ENCODE measurements around the genes TMTC4, ERCC5, SLC10A2 and NALF1.

GRCh38 chr13:100674305-100674983 lies at the start of gene TMTC4:
TMTC4 (minus strand) TSS chr13:100674795.
- PRO-cap, 2 experiments = peak in 2 of 2 experiments; most common minus-strand start chr13:100674795 (in 2)

GRCh38 chr13:101915116-101915560 lies 1.6 kb downstream of the FGF14 start:
- PRO-cap, 2 experiments = no peak in any of the 2 experiments

DNA sequence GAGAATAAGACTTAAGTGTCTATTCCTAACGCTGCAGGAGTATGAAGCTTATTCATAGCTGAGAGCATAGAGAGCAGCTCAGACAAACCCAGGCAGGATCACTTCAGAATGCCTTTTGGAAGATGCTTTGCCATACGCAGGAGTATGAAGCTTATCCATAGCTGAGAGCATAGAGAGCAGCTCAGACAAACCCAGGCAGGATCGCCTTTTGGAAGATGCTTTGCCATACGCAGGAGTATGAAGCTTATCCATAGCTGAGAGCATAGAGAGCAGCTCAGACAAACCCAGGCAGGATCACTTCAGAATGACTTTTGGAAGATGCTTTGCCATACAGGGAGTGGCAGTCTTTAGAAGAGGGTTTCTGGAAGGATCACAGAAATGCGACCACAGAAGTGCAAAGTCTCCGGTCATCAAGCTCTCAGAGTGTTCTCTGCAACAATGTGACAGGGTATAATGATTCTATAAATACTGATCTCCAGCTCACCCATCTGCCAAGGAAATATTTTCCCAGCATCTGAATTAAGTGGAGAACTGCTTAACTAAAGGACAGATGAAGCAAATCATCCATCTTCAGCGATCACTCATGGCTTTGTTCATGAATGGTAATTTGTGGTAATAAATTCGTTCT lies 94.7 kb upstream of the FGF14 start:
- PRO-cap, 2 experiments = no peak in any of the 2 experiments

DNA sequence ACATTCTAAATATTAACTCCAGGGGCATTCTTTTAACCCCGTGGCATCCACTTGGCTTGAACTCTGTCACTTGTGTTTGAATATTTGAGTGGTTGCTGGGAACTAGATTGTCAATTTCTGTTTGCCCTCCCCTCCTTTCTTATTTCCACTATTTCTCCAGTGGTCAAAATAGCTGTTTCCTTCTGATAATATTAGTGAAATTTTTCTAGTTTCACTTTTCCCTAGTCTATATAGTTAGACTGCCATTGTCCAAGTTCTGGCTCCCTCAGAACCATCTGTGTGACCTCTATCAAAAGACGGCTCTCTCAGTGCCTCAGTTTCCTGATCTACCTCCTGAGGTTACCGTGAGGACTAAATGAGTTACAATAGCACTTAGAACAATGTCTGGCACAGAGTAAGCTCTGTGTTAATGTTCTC lies 302.2 kb upstream of the TPP2 start:
- PRO-cap, 2 experiments = no peak in any of the 2 experiments

DNA sequence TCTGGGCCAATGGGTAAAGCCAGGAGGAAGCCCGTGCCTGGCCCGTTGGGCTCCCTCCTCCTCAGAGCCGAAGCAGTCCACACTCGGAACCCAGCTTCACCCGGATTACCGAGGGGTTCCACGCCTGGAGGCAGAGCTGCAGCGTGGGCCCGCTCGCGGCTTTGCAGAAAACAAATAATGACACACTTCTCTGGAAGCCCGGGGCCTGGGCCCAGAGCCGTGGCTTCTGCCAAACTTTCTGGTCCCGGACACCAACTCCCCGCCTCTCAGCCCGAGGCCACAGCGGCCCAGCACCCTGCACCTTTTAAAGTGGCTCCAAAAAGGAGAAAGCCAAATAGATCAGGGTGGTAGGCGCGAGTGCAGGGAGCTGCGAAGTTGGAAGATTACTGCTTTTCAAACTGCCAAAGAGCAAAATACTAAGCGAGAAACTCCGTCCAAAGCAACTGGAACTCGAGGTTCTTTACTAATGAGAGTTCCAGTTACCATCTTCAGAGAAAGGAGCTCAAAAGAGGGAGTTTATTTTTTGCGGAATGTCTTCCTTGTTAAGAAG lies 202.0 kb upstream of the TPP2 start:
- PRO-cap, 2 experiments = no peak in any of the 2 experiments

DNA sequence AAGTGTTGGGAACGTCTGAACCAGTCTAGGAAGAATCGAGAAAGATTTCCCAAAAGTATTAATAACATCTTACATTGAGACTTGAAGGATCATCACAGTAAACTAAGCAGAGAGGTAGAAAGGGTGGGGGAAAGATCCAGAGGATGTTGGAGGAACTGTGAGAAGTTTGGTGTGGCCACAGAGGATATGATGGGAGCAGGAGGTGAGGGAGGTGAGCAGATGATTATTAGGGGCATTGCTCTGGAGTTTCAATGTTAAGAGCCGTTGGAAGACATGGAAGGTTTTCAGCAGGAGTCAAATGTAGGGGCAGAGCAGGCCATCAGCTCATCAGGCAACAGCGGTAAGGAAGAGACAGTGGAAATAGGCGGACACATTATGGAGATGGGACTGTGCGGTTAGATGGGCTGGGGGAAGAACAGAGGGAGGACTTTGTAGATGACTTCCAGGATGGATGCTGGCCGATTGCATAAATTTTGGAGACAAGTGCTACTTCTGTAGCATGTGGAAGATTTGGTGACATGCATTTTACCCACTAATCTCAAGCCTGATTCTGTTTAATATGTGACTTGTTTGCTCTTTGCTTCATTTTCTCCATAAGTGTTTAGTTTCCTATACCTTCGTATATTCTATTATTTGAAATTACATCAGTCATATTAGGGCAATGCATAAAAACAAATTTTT lies 24.7 kb downstream of the TPP2 start:
- PRO-cap, 2 experiments = peak in 1 of 2 experiments; most common plus-strand start position 122 of the sequence (in 1)

DNA sequence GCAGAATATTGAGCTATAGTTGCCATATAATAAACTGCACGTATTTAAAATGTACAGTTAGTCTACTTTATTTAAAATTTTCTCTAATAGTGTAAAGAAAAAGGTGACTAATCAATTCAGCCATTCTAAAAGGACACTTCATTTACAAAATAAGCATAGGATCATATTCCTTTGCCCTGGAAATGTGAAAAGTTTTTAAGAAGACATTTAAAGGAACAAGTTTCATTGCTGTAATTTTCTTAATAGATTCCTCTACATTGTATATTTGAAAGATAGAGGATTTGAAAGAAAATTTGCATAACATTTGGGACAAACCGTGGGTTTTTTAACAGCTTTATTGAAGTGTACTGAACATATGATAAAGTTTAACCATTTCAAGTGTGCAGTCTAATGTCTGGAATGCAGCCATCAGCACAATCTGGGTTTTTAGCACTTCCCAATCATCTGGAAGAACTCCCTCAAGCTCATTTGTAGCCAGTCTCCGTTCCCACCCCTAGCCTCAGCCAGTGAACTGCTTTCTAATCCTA lies 12.8 kb downstream of the METTL21C start:
- PRO-cap, 2 experiments = peak in 1 of 2 experiments; most common plus-strand start position 388 of the sequence (in 1)

DNA sequence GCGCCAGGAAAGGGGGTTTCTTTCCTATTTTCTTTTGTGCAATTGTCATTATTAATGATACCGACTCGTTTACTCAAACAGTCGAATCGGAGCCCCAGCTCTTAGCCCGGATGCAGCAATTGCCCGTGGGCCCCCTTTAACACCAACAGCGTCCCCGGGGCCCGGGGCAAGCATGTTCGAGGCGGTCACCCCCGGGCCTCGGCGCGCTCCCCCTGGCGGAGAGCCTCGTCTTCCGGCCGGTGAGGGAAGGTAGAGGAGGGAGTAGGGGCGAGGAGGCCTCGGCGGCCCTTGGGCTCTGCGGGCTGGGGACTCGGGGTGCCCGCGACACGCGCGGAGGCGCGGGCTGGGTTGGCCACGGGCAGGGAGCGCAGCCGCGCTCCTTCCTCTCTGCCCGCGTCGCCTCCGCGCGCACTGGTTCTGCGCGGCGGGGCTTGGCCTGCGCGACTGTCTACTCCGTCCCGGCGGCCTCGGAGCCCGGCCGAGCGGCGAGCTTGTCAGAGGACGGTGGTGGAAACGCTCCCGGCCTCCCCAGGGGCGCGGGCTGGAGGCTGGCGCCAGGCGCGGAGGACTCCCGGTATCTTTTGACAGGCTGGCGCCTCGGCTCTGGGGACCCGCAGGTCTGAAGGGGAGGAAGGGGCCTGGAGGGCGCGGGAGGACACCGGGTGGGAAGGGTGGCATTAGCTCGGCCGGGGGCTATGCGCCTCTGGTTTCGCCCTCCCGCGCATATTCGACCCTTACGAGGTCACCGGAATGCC lies 1.4 kb downstream of the BIVM start:
- PRO-cap, 2 experiments = peak in 2 of 2 experiments; most common plus-strand start position 239 of the sequence (in 1)

DNA sequence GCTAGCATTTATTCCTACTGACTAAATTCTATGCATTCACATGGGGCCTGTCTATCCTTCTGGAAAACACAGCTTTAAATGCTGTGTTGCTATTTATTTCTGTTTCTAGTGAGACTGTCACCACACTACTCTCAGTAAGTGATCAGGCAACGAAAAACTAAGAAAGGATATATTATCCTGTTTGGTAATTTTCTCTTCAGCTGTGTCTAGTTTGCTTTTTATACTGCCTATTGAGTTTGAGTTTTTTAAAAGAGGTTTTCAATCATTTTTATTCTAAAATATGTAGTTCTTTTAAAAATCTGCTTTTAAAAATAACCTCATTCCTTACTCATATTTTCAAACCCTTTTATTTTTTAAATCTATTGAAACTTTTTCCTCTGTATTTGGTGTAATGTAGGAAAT lies 22.3 kb upstream of the ERCC5 start:
- PRO-cap, 2 experiments = peak in 1 of 2 experiments; most common minus-strand start position 156 of the sequence (in 1)

- PRO-cap, 2 experiments = peak in 2 of 2 experiments; most common plus-strand start chr13:102845849 (in 2); most common minus-strand start chr13:102845709 (in 2)
These were observed at the start of gene ERCC5 for GRCh38 chr13:102845536-102846646. ERCC5 (plus strand) TSS chr13:102846032.

DNA sequence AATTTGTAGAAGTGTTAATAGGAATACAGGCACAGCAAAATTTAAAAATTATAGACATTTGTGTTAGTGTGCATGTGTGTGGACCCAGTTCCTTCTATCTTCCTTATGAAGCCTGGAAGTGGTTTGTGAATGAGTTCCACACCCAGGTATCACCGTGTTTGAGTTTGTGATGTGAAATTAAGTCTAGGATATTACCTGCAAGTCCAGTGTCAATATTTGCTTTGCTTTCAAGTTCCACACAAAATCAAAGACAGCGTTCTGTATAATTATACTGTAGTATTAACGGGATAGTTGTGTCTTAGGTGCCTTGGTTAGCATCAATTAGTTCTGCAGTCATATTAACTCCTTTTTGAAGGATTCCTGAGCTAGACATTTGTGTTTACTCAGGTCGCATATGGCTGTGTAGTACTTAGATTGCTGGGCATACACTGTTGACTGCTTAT lies 54.3 kb downstream of the ERCC5 start:
- PRO-cap, 2 experiments = no peak in any of the 2 experiments

DNA sequence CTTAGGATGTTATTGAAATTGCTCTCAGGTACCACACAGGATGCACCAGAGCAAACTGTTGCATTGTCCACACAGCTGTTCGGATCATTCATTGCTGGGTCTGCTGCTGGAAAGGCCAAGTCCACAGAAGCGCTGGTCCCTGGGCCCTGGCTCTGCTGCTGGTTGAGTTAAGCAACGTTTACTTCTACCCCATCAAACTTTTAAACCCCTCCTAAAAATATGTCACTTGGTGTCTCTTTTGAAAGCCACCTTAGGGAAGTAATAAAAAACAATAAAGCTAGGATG lies at the start of gene SLC10A2:
Gene SLC10A2 (minus strand): TSS at position 260 of the 285 bp plus-strand sequence.
- PRO-cap, 2 experiments = no peak in any of the 2 experiments

DNA sequence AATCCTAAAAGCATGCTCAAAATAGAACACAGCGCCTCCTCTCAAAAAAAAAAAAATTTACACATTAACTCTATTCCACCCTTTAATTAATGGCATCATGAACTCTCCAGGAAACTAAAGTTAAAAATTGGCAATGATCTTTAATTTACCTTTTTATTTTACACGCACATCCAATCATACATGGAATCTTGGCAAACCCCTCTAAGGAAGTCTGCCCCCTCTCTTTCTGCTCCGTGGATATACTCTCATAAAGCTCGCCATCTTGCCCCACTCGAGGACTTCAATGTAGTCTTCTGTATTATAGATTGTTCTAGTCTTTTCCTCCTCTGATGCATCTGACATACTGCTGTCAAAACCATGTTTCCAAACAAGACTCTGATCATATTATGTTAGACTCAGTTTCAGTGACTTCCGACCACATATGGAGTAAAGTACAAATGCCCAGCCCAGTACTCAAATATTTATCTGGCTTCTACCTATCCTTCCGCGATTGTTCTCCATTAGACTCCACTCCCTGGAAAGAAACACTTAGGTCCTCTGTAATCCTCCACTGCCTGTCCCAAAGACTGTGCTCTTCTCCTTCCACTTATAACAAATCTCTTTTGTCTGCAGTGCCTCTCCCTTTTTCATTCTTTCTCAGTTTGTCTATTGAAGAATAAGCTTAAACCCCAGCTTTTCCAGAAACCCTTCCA lies 439.7 kb downstream of the EFNB2 start:
- PRO-cap, 2 experiments = no peak in any of the 2 experiments

GRCh38 chr13:106496566-106496900 lies 38.9 kb downstream of the EFNB2 start:
- PRO-cap, 2 experiments = no peak in any of the 2 experiments

DNA sequence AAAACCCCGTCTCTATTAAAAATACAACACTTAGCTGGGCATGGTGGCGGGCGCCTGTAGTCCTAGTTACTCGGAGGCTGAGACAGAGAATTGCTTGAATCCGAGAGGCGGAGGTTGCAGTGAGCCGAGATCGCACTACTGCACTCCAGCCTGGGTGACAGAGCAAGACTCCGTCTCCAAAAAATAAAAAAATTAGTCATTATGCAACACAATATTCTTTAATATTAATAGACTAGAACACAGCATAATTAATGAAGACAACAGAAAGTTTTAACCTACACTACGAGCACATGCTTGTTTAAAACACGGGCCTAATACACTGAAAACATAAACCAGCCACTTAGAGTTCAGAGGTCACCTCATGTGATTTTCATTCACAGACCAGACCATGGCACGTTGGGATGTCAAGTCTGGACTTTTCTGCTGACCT lies 17.3 kb downstream of the EFNB2 start:
- PRO-cap, 2 experiments = no peak in any of the 2 experiments

DNA sequence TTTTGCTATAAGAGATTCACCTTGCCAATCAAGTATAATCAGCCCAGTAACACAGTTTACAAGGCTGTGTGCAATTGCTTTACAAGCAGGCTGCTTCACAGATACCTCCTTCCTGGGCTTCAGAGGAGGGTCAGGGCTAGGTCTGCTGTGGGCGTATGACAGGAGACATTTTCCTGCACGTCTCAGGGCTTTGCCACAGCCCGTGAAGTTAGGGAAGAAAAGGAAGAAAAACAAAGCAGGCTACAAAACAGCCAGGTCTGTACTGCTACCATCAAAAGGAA lies 12.6 kb downstream of the EFNB2 start:
- PRO-cap, 2 experiments = no peak in any of the 2 experiments

DNA sequence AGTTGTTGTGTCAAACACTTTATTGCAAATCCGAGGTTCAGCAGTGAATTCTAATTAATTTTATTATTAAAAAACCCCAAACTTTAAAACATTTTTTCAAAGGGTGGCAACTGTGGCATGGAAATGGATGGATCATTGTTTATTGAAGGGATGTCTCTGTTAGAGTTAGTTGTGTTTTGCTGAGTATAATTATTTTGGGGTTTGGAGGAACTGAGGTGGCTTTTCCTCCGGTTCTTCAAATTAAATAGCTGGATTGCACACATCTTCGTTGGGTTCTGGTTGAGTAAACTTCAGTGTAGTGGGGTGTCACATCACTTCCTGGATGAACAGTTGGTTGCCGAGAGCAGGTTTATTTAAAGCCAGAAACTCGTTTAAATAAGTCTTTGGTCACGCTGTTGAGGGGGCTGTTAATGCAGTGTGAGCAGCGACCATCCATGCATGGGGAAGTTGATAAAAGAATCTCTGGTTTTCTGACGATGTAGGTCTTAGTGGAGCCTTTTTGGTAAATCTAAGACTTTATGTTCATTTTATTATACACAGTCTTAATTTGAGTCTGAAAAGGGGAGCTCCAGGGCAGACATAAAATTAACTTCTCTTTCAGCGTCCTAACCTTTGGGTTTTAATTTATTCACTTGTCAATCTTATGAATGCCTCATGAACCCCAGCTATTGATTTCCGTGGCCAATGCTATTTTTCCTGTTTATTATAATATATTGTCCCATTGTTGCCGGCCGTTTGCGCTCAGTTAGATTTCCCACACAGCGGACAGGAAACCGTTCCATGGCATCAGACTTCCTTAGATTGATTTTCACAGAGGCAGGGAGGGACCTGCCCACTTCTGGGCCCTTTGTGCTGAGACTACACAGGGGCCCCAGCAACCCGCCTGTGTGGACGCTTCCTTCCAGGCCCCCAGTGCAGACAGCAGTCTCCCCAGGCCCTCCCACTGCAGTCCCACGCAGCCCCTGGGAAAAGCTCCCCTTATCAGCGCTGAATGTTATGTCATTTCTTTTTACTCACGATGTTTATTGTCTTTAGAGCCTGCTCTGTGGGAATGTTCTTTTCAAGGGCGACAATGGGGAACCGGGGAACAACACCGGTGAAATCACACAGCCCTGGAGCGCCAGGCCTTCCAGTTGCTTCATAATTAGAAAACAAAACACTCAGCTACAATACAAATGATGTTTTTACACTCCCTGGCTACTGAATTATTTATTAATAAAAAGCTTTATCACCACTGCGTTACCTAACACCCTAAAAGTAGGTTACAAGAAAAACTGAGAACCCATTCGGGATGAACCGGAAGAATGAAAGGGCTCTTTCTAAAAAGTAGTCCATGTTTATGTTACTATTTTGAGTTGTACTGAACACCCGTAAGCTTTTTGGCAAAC lies 351.5 kb upstream of the ARGLU1 start:
- PRO-cap, 2 experiments = no peak in any of the 2 experiments

GRCh38 chr13:107202449-107203183 lies 634.7 kb upstream of the ARGLU1 start:
- PRO-cap, 2 experiments = no peak in any of the 2 experiments

GRCh38 chr13:107866790-107867625 lies at the start of gene NALF1:
NALF1 (minus strand) TSS chr13:107867496.
- PRO-cap, 2 experiments = no peak in any of the 2 experiments

- PRO-cap, 2 experiments = no peak in any of the 2 experiments
These were observed 133.7 kb upstream of the NALF1 start for GRCh38 chr13:108001001-108001370.